ENCODE measurements around a stretch of chr19.

DNA sequence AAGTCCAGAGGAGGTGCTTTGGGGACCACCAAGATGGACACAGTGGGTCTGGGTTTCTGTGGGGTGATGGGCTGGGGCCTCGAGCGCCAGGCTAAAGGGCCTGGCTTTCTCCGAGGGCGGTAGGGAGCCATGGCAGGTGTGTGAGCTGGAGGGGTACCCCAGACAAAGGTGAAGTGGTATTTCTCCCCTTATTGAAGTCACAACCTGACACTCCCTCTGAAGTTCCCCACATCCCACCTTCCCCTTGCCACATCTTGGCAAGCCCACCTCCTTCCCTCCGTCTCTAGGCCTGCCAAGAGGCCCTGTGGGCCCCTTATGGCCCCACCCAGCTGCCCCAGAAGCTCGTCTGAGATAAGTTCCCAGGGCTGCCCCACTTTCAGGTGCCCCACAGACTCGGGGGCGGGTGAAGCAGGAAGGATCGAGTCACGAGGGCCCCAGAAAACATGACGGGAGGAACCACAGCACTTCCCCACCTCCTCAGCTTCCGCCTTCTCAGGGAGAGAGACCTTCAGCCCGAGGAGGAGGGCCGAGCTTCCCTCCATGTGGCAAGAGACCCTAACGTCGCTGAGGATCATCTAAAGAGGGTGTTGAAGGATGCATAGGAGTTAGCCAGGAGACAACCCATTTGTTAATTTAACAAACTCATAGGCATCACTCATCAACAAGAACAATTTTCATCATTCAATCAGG is 4.4 kb upstream of the IL12RB1 start:
- RRBS = no CpG with 5 or more reads among the region's 16 CpGs

DNA sequence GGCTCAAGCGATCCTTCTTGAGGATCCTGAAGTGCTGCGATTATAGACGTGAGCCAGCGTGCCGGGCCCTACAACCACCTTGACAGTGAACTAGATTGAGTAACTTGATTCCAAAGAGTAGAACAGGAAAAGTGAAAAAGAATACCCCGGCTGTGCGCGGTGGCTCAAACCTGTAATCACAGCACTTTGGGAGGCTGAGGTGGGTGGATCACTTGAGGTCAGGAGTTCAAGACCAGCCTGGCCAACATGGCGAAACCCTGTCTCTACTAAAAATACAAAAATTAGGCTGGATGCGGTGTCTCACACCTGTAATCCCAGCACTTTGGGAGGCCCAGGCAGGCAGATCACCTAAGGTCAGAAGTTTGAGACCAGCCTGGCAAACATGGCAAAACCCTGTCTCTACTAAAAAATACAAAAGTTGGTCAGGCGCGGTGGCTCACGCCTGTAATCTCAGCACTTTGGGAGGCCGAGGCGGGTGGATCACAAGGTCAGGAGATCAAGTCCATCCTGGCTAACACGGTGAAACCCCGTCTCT is 5.6 kb downstream of the IFI30 start:
- RRBS = 92% methylated on average over 2 of the region's 17 CpGs

- RRBS = 2% methylated on average over 10 of the region's 37 CpGs
Observed at GRCh38 chr19:18193539-18194436, 770 bp downstream of the MPV17L2 start.

DNA sequence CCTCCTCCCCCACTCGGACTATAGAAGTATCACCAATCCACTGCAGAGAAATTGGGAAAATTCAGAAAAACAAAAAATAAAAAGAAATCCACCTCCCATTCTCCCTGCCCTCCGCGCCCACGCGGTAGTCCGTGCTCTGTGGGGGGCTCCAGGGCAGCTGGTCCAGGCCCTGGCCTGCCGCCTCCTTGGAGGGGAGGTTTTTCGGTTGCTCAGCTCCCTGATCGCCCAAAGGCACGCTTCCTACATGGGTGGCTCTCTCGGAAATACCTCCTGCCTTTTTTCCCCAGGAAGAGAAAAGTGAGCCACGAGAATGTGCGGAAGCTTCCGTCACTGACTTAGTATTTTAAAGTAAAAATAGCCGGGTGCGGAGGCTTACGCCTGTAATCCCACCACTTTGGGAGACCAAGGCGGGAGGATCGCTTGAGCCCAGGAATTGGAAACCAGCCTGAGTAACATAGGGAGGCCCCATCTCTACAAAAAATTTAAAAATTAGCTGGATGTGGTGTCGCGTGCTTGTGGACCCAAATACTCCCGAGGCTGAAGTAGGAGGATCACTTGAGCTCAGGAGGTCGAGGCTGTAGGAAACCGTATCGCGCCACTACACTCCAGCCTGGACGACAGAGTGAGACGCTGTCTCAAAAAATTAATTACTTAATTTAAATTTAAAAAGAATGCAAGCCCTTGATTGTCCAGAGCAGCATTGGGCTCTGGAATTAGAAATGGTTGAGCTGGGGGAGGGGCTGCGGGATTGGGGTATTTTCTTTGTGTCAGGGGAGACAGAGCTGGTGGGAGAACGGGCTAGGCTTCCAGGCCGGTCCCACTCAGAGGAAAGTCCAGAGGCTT is 1.9 kb upstream of the RAB3A start:
- RRBS = no CpG with 5 or more reads among the region's 31 CpGs

DNA sequence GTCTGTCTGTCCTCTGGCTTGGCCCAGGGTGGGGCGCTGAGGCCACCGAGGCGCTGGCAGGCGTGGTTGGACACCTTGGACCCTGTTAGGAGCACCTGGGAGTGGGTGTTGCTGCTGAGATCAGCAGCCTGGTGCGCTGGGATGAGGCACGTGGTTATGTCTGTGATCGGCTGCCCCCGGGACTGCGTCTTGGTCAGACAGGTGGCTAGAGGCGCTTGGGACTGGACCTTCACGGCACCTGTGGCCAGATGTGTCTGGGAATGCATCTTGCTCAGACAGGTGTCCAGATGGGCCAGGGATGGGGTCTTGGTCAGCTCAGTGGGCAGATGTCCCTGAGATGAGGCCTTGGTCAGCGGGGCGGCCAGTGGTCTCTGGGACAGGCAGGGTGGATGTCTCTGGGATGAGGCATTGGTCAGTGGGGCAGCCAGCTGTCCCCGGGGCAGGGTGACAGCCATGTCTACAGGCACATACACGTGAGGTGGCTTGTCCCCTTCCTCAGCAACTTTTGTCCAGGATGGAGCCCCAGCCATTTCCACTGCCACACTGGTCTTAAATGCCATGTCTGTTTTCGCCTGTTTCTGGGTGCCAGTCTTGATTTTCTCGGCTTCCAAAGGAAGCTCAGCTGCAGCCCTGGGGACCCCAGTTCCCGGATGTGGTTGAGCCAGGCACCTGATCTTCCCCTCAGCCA is 9.0 kb downstream of the IQCN start:
- RRBS = no CpG with 5 or more reads among the region's 18 CpGs

GRCh38 chr19:18279310-18279913 is 2.0 kb downstream of the JUND start:
- RRBS = 2% methylated on average over 8 of the region's 35 CpGs

- RRBS = 92% methylated on average over 6 of the region's 16 CpGs
Observed at GRCh38 chr19:18309874-18310499, 12.9 kb downstream of the LSM4 start.

DNA sequence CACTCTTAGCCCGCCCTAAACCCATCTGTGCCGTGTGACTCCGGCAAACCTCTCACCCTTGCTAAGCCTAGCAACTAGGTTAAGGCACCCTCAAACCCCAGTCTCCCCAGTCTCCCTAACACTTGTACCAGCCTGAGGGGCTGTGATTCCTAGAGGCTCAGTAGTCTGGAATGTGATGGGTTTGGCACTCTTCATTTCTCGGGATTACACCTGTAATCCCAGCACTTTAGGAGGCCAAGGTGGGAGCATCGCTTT is 1.0 kb downstream of the GDF15 start:
- RRBS = no CpG with 5 or more reads among the region's 5 CpGs

DNA sequence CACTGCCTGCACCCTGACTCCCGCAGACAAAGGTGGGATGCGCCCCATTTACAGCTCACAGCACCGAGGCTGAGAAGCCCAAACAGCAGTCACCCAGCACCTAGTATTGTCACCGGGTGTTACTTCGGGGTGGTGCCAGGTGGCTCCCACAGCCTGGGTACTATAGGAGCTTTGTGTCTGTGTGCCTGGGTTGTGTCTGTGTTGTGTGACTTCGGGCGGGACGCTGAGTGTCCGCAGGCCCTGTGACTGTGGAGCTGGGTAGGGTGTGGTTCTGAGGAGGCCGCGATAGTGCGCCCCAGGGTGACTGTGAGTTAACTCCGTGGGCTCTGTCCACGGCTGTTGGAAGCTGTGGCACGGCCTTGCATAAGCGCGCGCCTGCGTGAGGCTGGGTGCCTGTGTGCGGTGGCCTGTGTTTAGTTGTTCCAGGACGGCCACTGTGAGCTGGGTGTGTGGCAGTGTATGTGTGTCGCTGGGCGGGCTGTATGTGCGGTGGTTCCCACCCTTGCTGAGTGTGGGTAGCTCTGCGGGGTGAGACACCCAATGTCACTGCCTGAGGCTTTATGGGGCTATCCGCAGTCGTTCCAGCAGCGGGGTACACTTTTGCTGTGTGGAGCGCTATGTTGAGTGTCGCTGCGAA is 615 bp upstream of the SSBP4 start:
- RRBS = no CpG with 5 or more reads among the region's 31 CpGs

DNA sequence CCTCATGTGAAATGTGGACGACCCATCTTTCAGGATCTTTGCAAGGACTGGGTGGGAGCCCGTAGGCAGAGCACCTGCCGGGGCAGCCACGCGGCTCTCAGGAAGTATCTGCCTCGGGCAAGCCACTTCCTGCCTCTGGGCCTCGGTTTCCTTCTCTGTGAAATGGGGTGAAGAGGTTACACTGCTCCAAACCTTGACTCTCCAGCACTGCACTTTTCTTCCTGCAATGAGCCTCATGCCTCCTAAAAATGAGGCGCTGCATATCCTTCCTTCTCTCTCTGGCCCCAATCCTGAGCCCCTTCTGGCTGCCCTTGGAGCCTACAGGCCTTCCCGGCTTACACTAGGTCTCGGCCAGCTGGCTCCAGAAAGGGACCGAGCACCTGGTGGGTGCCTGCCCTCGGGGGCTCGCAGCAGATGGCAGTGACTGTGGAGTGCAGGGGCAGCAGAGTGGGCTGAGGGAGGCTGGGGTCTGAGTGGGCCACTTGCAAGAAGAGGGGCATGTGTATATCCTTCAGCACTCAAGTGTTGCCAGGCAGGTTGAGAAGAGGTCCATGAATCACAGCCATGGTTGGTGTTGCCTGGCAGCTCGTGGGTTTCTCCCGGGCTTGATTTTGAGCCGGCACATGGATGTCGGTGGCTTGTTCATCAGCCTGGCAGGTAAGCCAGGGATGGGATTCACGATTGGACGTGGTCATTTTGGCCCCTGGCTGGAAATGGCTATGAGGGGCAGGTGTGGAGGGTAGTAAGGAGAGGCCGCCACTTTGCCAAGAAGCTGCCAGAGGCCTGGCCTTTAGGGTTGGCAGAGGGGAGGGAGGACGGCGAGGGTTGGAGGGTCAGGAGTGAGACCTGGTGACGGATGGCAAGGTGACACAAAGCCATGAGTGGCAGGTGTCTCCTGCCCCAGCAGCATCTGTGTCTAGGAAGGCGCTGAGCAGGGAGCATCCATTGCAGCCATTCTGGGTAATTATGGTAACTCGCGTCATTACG is 3.7 kb downstream of the SSBP4 start:
- RRBS = no CpG with 5 or more reads among the region's 27 CpGs

DNA sequence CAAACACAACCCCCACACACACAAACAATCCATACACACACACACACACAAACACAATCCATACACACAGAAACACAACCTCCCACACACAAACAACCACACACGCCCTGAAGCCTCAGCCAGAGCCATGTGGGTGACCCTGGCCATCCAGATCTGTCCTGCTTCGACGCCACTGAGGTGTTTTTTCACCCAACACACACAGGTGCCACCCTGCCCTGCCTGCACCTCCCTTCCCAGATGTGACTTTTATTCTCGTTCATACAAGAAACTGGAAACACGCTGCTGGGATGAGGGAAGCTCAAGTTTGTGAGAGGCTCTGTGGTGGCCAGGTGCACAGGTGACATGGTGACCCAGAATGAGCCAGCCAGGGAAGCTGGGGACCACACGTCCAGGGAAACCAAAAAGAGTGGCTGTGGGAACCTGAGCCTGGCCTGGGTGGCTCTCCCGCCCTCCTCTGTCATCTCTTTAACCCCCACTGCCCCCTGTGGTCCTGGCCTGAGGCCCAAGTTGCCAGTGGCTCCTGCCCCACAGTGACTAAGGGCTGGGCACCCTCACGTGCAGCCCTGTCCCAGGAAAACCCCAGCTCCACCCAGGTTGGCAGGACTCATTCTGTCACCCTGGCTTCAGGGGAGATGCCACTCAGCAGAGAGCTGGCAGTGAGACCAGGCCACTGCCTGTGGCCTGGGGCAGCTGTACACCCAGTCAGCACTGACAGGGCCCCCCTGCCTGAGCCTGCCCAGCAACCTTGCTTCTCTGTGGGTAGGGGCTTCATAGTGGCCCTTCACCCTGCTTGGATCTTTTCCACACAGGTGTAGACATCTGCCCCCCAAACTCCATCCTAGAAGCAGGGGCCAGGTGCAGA is 30.5 kb upstream of the ISYNA1 start:
- RRBS = no CpG with 5 or more reads among the region's 8 CpGs

GRCh38 chr19:18483483-18483889 is 38.4 kb downstream of the ELL start:
- RRBS = no CpG with 5 or more reads among the region's 6 CpGs

DNA sequence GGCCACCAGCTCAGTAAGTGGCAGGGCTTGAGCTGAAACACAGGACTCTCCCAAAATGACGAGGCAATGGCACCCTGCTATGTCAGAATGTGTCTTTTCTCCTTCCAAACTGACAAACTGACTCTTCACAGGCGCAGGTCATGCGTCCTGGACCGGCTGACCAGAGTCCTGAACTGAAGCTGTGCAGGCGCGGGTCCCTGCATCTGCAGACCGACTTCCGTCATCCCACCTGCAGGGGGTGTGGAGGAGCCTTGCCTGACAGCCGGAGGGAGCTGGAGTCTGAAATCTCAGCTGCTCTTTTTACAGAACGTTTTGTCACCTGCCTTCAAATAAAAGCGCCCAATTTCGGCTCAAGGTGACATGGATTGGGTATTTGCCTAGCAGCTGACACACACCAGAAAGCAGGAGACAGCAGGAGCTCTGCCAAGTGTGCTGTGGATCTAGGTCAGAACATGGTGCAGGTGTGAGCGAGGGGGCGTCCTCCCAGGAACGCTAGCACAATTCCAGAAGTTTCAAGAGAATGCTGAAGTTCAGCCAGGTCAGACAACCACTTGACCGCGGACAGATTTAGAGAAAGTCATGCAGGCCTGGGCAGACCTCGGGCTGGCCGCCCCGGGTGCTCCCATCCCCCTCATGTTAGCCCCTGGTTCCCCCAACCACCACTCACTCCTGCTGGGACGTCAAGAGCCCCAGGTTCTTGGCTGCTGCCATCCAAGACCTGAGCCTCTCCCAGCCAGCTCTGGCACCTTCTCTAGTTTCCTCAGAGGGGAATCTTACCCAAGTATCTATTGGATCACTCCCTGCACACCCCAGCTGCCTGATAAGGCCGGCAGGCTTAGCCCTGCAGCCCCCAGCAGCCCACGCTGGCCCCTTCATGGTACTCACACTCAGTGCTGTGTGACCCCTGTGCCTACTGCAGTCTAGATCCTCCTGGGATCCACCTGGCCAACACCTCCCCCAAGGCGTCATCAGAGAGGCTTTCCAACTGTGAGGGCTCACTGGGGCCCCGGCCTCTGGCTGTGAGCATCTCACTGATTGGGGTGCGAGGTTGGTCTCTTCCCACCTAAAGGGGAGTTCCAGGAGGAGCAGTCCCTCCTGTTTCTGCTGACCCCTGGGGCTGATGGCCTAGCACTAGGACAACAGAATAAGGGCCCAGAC is 32.7 kb downstream of the ELL start:
- RRBS = 11% methylated on average over 2 of the region's 26 CpGs

GRCh38 chr19:18493889-18494657 is 27.8 kb downstream of the ELL start:
- RRBS = no CpG with 5 or more reads among the region's 13 CpGs

- RRBS = no CpG with 5 or more reads among the region's 19 CpGs
Observed at GRCh38 chr19:18500693-18501451, 21.0 kb downstream of the ELL start.

GRCh38 chr19:18503353-18503736 is 18.5 kb downstream of the ELL start:
- RRBS = no CpG with 5 or more reads among the region's 9 CpGs

DNA sequence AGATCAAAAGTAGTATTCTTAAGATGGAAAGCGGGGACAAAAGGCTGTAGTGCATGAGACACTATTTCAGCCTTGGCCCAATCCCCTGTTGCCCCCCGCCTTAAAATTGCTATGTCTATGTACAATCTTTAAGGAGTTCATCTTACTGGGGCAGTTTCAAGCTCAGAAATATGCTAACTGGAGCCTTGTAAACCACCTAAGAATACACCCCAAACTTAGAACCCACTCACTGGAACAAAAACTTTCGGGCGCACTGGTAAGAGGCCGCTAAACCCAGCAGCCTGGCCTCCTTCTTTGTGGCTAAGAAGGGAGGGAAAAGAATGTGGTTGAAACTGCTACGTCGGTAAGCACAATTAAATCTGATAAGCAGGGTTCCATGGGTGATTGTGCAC is 7.0 kb downstream of the UBA52 start:
- RRBS = no CpG with 5 or more reads among the region's 7 CpGs

DNA sequence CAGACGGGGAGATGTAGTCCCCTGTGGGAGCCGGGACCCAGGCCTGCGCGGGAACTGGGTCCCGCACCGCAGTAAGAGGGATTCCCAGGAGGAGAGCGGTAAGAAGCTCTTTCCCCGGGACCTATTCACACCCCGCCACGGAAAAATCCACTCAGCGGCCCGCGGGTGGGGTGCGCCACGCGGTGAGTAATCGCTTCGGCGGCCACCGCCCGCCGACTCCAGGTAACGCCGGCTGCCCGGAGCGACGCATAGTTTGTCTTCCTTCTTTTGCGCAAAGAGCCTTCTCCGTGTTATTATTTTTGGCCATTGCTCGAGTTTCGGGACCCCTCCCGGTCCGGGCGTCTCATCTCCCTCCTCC is 934 bp upstream of the CRLF1 start:
- RRBS = 7% methylated on average over 23 of the region's 34 CpGs

DNA sequence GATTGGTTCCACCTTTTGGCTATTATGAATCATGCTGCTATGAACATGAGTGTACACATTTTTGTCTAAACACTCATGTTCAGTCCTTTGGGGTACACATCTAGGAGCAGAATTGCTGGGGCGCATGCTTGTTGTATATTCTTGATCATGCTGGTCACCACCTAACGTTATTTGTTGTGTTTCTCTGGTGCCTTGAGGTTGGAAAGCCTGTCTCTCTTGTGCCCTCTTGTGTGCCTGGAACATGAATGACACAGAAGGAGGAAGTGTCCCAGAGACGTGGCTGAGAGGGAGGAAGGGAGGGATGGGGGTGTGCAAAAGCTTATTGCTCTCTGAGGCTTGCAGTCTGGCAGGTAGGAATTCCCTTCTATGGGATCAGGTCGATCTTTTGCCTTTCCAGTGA is 7.5 kb downstream of the KLHL26 start:
- RRBS = no CpG with 5 or more reads among the region's 4 CpGs

GRCh38 chr19:18660042-18661012 is 23.2 kb upstream of the CRTC1 start:
- RRBS = 54% methylated on average over 21 of the region's 38 CpGs

All from BE2C (cell line).